Measurements from ENCODE around the gene SLC39A9.

DNA sequence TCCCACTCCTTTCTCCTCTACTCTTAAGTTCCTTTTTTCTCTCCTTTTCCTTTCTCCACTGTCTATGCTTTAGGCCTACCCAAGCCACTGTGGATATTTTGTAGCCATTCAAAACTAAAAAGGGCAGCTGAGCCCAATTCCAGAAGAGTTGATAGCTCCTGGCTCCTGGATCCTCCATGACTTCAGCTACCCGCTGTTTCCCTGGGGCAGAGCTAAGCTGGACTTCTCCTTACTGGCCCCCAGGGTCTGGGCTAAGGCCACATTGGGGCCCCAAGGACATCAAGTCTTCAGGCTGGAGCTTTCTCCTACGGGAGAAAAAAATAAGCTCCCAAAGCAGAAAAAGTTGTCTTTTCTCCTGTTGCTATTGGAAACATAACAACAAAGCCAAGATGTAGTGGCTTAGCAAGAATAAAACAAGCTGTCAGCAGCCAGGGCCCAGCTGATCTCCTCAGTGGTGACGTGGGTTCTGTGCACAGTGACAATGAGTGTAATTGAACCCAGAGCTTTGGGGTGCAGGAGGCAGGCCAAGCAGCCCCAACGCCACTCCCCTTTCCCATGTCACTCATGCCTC, 171.4 kb downstream of the ZFP36L1 start:
- PRO-cap, result no peak

DNA sequence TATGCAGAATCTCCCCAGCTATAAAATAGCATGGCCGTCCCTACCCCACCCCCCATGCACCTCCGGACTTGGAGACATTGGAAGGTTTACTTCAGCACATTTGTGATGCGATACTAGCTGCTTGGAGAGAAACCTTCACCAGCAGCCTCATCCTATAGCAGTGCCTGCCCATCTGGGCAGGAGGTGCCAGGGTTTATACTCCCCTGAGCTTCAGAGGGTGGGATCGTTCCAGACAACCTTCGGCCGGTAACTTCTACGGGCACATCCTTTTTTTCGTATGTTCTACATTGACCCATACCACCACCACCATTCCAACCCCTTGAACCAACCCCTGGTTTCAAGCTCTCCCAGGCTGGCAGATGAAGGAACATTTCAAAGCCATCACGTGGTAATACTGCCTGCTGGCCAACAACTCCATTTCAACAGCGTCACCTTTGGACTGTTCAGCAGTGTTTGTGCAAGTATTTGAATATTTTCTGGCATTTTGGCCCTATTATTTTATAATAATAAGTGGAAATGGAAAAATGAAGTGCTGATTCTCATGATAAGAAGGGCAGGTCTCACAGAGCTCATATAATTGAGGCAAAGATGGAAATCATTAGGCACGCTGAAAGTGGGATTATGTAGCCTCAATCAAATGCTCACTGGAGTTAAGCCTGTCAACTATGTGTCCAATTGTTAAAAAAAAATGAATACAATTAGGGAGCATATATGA, 162.3 kb downstream of the ZFP36L1 start:
- PRO-cap, result no peak

DNA sequence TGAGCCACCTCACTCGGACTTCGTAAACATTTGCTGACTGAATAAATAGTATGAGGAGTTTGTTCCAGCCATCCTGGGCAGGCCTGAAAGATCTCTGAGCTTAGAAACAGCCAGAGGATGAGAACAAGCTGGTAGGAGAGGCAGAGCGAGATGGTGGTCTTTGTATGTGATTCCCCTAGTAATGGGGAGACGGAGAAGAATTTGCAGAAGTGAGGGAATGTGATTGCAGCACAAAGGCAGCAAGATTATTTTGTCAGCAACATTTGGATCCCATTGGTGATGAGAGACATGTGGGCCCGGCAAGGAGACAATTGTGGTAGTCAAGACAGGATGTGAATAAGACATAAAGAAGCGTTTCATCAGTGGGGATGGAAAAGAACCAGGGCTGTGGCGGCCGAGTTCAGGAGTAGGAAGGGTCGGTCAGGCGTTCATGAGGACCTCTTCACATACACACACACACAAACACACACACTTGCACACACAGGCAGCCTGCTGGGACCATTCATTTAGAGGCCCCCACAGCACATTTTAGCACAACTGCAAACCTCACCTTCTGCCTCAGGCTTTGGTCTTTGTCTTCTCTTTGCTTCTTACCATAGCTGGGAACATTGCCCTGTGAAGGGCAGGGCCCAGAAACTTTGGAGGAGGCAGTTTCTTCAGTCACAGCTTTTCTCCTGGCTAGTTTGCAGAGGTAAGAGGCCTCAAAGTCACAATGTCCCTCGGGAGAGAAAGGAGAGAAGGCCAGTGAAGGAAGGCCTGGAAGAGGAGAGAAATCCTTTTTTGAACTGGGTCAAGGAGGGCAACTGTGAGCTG, 155.3 kb downstream of the ZFP36L1 start:
- PRO-cap, result no peak

GRCh38 chr14:68667140-68667639, 125.7 kb downstream of the ZFP36L1 start:
- PRO-cap, result no peak

DNA sequence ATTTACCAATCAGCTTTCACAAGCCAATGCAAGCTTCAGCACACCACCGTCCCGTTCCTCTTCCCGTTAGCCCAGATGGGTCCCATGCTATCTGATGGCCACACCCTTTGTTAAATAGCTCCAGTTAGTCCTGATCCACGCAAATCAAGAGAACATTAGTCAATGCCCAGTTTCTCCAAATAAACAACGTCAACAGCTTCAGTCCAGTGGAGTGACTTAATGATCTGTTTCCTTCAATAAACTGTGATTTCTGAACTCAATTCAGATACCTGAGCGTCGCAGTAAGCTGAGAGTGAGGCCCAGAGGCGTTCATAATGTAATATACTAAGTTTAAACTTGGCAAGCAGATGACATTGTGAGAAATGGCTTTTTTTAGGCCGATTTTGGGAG, 112.3 kb downstream of the ZFP36L1 start:
- PRO-cap, result no peak

DNA sequence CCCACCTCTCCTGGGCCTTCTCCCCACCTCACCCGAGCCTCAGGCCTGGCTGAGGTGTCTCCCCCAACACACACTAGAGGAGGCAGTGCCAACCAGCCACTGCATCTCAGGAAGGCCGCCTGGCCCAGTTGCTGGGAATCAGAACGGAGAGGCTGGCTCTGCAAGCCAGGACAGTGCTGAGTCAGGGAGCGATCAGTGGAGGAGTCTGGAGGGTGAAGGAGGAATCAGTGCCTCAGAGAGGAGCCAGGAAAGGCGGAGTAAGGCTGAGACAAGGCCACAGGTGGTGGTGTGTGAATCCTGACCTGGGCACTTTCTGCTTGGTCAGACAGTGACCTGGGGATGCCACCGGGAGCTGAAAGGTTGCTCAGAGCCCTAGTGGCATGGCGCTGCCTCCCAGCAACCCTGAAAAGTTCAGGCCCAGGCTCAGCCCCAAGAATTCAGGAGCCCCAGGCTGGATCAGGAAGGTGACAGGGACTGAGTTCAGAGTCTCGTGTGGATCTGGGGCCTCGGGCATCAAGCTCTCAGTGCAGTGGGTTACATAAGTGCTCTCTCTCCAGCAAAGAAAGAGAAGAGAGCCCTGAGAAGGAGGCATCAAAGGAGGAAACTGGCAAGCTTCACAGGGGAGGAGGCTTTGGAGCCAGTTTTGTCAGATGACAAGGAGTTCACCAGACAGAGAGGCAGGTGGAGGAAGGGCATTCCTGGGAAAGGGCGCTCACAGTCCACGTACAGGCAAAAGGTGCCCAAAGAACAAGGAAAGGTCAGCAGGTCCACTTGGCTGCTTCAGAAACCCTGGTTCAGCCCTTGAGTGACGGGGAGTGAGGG, 87.9 kb downstream of the ZFP36L1 start:
- PRO-cap, result no peak

GRCh38 chr14:68741796-68742308, 51.0 kb downstream of the ZFP36L1 start:
- PRO-cap, result unidirectional peak, plus-strand start at chr14:68742148

DNA sequence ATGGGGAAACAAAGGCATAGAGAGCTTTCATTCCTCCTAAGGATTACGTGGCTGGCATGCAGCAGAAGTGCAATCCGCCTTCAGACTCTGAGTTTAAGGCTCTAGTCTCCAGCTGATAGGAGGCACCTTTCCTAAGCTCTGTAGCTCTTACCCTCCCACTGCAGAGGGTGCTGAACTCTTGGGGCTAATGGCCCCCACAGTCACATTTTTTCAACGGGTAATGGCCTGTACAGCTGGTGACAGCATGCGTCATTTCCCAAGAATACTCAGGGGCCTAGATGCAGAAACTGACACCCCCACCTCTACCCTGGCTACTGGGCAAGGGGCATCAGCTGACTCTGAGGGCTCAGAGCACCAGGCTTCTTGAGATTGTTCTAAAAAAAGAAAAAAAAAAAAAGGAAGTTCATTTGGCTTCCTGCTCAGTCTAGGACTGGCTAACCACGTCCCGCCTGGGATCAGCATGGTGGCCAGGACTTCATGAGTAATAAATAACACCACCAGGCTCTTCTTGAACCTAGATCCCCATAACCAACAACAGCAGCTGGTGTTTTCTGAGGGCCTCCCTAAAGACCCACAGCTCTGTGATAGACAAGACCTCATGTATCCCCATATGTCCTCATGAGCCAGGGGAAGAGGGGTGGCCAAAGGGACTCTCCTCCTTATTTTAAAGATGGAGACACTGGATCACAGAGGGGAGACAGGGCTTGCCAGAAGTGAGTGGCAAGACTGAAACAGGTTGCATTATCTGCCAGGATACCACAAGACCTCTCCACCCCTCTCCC, 35.2 kb downstream of the ZFP36L1 start:
- PRO-cap, result unidirectional peak, plus-strand start at position 517 of the sequence

- PRO-cap, result no peak
Observed at GRCh38 chr14:68784293-68784953, 8.4 kb downstream of the ZFP36L1 start.

GRCh38 chr14:68786854-68787948, 5.7 kb downstream of the ZFP36L1 start:
- PRO-cap, result unidirectional peak, minus-strand start at chr14:68786869; bidirectional peak, plus-strand start at chr14:68787402, minus-strand start at chr14:68787081; unidirectional peak, minus-strand start at chr14:68787788; unidirectional peak, minus-strand start at chr14:68787878

DNA sequence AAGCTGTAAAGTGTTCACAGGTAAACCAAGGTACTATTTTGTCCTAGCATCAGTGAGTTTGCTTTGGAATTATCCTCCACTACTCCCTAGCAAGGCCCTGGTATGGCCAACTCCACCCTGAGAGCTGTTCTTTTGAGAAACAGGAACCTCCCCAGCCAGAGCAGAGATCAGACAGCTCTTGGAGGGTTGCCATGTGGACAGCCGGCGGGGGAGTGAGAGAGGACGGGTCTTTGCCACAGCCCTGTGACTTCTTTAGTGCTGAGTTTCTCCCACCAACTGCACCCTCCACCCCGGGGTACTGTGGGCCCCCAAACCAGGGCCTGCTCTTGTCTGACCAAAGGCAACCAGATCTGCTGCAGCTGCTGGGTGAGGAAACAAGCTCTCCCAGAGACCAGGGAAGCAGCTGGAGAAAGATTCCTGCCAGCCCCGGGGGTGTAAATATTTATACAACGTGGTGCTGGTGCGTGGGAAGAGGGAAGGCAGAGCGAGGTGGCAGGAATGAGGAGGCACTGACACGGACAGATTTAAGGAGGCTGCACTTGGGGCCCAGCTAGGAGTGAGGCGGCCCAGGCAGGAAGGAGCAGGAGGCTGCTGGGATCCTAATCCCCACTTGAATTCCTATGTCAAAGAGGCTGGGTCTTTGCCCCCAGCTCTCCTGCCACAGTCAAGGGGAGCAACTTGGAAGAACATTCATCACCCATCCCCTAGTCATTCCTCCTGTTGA, 14.3 kb upstream of the ZFP36L1 start:
- PRO-cap, result bidirectional peak, plus-strand start at position 158 of the sequence, minus-strand start at position 134 of the sequence; bidirectional peak, plus-strand start at position 553 of the sequence, minus-strand start at position 352 of the sequence

DNA sequence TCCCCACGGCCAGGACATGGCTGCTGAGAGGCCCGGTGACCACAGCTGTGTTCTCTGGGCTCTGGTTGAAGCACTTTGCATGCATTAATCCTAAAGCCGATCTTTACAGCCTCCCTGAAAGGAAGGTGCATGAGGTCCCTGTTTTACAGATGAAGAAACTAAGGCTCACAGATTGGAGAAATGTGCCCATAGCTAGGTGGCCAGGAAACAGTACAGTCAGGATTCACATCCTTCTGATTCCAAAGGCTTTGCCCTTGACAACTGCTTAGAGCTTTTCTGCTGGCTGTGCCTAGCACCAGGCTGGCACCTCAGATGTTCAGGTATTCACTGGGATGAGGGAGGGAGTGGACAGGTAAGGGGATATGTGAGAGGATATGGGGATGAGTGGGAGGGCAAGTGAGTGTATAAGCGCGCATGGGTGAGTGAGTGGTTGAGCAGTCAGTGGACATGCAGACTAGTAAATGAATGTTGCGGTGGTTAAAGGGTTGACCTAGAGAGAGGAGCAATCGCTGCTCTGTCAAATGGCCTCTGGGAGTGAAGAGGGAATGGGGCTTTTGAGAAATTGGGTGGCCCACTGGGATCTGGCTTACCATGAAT, 30.4 kb upstream of the ZFP36L1 start:
- PRO-cap, result no peak

DNA sequence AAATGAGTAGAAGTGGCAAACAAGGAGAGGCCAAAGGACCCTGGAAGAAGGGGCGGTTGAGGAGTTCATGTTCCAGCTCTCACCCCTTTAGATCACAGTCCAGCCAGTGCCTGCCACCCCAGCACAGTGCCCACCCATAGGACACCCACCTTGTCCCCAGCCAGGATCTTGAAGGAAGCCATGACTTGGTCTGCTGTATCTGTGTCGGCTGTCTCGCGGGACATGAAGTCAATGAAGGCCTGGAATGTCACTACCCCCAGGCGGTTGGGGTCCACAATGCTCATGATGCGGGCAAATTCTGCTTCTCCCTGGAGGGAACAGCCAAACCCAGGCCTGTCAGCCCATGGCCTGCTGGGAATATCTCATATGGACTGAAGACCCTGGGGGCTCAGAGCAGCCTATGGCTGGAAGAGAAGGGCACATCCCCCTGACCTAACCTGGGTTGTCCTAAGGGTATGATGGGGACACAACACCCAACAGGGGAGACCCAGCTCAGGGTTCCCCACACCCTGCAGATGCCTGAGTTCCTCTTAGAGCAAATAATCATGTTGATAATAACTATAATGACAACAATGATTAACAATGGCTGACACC, 84.2 kb upstream of the ZFP36L1 start:
- PRO-cap, result no peak

GRCh38 chr14:68939838-68940455, 39.2 kb downstream of the ACTN1 start:
- PRO-cap, result no peak

DNA sequence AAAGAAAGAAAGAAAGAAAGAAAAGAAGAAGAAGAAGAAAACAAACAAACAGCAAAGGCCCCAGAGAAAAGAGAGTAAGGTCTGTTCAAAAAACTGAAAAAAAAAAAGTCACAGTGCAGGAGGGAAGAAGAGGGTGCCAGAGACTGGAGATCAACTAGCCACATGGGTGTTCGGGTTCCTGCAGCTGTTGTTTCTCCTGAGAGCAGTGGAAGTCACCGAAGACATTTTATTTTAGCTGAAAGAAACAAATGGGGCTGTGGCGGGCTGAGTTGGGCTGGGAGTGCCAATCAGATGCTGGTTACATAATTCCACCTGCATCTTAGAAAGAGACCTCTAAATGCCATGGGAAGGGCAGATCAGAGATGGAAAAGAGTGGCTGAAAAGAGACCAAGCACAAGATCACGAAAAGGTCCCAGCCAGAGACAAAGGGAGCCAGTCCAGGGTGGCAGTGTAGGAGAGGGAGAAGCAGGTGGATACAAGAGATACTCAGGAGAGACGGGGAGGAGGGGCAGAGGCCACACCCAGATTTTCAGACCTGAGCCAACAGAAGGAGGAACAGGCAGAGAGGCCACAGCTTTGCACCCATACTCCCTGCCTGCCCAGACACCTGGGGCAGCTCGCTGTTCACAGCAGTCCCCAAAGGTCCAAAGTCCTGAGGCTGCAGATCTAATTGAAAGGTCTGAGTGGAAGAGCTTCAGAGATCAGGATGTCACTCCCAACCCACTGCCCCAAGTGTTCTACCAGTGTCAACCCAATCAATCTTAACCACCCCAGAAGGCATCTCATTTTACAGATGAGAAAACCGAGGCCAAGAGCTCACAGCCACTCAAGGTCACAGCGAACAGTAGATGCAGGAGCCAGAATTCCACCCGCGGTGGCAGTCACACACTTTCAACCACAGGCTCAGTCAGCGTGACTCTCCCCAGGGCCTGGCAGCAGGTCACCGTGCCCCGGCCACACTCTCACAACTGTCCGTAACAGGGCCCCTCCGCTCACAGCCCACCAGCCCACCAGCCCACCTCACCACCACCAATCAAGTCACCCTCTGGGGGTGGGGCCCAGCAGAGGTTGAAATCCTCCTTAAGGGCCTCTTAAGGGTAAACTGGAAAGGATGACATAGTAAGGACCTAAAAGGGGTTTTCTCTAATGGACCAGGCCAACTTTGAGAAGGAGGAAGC, 33.5 kb downstream of the ACTN1 start:
- PRO-cap, result bidirectional peak, plus-strand start at position 860 of the sequence, minus-strand start at position 756 of the sequence

GRCh38 chr14:69034844-69035315, 55.8 kb upstream of the ACTN1 start:
- PRO-cap, result no peak

DNA sequence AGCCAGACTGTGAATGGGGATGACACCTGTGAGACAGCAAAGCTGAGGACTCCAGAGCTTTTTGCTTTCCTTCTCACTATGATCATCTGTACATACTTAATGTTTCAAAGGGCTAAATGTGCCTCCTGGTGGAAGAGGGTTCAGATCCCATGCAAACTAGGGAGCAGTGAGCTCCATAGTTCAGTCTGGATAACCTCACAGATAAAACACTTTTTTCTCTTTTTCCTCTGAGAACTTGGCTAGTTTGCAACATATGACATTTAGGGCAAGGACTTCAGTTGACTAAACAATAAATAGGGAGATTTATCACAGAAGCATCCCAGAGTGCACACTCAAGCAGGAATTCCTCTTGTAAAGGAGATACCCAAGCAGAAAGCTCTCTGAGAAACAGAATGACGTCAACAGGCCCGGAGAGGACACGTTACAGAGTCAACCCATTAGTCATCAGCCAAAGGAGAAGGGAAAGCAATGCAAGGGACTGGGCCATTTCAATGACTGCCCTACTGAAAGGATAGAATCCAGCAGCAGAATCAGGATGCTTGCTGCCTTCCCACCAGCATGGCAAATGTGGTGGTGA, 80.7 kb upstream of the ACTN1 start:
- PRO-cap, result no peak

- PRO-cap, result no peak
Observed at GRCh38 chr14:69290304-69290560, 30.3 kb downstream of the GALNT16 start.

GRCh38 chr14:69397777-69398179, 321 bp downstream of the ERH start:
- PRO-cap, result no peak

GRCh38 chr14:69398180-69399082, at the start of gene SLC39A9:
Gene SLC39A9 (plus strand): TSS chr14:69398692.
- PRO-cap, result bidirectional peak, plus-strand start at chr14:69398386, minus-strand start at chr14:69398250; bidirectional peak, plus-strand start at chr14:69398692, minus-strand start at chr14:69398630